ENCODE measurements around the genes C12orf60 and EPS8.

- PRO-cap: no peak
These were observed 3.7 kb downstream of the GSG1 start for GRCh38 chr12:13099661-13100180.

DNA sequence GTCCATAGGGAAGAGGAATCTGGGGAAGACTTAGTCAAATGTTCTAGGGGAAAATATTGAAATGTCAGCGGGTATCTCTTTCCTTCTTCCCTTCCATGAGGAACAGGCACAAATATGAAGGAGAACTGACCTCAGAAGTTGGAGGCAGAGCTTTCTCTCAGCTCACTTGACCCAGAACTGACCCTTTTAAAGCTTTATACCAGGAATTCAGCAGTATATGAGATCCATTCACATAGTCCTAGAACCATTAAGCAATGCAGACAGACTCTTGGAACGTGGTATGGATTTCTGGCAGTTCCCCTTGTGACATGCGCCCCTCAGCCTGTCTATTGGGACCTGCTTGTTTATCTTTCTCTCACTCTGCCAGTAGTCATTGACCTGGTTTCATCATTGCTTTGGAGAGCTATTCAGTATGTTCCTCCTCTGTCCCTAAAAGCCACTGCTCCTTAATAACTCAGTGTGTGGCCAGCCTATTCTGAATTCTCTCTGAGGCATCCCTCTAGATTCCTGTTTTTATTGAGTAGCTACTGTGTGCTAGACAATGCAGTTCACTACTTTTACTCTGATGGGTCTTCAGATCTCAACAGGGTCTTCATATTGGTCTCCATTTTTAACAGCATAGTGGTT is 43.1 kb upstream of the GSG1 start:
- PRO-cap: no peak

GRCh38 chr12:13404628-13405253 is 208.2 kb downstream of the EMP1 start:
- PRO-cap: no peak

DNA sequence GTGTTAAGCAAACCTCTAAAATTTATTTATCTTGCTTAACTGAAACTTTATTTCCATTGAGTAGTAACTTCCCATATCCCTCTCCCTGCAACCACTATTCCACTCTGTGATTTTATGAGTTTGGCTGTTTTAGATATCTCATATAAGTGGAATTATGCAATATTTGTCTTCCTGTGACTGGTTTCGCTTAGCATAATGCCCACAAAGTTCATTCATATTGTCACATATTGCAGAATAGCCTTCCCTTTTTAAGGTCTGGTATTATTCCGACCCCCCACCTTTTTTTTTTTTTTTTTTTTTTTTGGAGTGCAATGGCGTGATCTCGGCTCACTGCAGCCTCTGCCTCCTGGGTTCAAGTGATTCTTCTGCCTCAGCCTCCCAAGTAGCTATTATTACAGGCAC is 247.6 kb downstream of the EMP1 start:
- PRO-cap: no peak

DNA sequence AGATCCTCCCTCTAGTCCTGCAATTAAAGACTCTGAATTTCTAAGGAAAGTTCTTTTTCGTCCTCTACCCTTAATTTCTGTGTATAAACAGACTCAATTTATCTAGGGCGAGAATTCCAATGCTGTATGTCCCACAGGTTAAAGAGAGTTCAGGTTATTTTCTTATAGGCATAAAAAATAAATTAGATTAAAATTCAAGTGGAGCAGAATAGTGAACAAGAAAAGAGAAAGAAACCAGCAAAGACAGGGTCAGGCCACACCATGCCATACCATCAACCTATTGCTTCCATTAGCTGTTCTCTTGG is 24.6 kb downstream of the GRIN2B start:
- PRO-cap: no peak

GRCh38 chr12:14157000-14157927 is 175.9 kb upstream of the GRIN2B start:
- PRO-cap: no peak

- PRO-cap: bidirectional peak, plus-strand start at chr12:14260185, minus-strand start at chr12:14260084; bidirectional peak, plus-strand start at chr12:14260828, minus-strand start at chr12:14260737; bidirectional peak, plus-strand start at chr12:14260885, minus-strand start at chr12:14260918
These were observed 105.1 kb upstream of the ATF7IP start for GRCh38 chr12:14259988-14261118.

GRCh38 chr12:14273920-14274364 is 91.5 kb upstream of the ATF7IP start:
- PRO-cap: no peak

DNA sequence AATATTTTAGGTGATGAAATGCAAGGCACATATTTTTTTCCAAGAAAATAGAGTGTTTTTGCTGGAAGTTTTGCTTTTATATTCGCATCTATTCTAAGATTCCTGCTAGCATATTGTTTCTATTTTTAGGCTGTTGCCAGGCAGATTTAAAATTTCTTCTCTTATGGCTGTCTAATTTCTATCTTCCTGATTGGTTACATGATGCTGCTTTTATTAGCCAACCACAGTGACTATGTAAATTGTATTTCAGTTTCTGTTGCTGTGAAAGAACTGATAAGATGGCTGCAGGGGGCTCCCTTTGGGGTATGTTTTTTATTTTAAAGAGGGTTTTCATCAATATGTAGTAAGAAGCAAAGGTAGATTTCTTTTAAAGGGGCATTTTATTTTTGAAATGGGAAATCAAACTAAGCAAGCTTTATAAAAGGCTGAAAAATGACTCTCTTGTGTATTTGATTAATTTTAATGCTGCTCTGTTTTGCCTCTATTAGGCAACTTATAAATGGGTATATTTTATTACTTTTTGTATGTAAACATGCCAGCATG is 42.8 kb downstream of the ATF7IP start:
- PRO-cap: no peak

- PRO-cap: no peak
These were observed 10.2 kb downstream of the WBP11 start for GRCh38 chr12:14793051-14793435.

DNA sequence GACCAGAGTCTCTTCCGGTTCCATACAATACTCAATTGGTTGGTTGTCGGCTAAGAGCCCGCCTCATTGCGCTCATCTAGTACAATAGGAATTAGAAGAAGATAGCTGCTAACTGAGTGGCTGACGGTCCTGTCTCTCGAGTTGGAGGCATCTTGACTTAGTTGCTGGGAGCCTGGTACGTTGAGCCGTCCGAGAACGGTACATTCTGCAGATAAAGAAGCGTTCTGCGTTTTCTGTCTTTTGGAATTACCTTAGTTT is at the start of gene C12orf60:
Gene C12orf60 (plus strand): TSS at position 94 of the 258 bp plus-strand sequence.
- PRO-cap: bidirectional peak, plus-strand start at position 160 of the sequence, minus-strand start outside the sequence

DNA sequence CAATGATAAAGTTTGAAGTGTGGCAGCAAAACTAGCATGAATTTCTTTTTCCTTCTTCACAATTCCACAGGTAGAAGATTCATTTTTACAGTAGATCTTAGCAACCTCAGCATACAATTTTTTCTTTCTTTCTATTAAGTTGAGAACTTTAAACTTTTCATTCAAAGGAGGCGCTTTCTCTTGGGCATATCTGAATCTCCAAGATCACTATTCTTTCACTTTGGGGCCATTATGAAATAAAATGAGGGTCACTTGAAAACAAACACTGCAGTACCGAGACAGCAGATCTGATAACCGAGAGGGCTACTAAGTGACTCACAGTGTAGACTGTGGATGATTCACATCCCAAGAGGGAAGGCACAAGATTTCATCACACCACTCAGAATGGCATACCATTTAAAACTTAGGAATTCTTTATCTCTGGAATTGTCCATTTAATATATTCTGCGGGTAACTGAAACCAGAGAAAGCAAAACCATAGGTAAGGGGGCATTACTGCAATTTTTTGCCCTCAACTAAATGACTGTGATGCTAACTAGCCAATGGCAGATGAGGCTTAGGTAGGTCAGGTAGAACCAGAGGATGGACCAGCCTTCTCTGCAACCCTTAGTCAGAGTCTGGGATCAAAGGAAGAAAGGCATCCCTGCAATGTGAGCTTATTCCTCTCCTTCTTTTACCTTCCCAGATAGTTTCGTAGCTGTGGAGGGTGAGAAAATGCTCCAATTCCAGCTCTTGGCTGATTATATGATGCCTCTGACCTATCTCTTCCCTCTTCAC is 7.0 kb downstream of the ART4 start:
- PRO-cap: no peak

- PRO-cap: unidirectional peak, minus-strand start at chr12:14905220
These were observed 19.5 kb upstream of the MGP start for GRCh38 chr12:14905006-14905640.

DNA sequence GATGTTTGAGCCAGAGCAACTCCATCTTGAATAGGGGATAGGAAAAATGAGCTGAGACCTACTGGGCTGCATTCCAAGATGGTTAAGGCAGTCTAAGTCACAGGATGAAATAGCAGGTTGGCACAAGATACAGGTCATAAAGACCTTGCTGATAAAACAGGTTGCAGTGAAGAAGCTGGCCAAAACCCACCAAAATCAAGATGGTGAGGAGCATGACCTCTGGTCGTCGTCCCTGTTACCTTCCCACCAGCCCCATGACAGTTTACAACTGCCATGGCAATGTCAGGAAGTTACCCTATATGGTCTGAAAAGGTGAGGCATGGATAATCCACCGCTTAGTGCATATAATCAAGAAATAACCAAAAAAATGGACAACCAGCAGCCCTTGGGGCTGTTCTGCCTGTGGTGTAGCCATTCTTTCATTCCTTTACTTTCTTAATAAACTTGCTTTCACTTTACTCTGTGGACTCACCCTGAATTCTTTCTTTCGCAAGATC is 13.6 kb downstream of the ERP27 start:
- PRO-cap: no peak

DNA sequence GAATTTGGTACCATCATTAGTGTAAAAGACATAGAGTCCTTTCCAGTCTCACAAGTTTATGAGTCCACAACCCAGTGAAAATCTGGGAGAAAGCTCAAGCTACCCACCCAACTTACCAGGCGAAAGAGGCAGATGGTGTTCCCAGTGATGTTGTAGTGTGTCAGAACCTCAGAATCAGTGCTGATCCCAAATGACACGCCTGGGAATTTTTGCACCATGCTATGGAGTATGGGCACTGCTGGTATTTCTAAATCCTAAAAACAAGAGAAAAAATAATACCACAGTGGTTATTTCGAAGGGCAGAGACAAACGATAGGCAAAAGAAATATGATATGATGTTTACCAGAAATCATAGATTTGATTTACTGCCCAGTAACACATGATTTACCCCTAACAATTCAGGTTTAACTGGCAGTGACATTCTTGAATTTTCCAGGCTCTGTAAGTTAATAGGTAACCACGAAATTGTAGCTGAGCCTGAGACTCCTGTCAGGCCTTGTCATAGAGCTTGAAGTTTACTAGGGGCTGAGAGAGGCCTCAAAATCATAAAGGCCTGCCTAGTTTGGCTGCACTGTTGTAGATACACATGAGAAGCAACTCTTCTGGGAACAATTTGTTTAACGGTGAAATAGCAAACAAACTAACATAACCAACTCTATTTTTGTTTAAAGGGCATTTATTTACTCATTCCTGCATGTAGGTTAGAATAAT is 3.4 kb downstream of the ERP27 start:
- PRO-cap: no peak

- PRO-cap: bidirectional peak, plus-strand start at chr12:14949026, minus-strand start at chr12:14948886
These were observed 10.4 kb upstream of the ERP27 start for GRCh38 chr12:14948762-14949144.

DNA sequence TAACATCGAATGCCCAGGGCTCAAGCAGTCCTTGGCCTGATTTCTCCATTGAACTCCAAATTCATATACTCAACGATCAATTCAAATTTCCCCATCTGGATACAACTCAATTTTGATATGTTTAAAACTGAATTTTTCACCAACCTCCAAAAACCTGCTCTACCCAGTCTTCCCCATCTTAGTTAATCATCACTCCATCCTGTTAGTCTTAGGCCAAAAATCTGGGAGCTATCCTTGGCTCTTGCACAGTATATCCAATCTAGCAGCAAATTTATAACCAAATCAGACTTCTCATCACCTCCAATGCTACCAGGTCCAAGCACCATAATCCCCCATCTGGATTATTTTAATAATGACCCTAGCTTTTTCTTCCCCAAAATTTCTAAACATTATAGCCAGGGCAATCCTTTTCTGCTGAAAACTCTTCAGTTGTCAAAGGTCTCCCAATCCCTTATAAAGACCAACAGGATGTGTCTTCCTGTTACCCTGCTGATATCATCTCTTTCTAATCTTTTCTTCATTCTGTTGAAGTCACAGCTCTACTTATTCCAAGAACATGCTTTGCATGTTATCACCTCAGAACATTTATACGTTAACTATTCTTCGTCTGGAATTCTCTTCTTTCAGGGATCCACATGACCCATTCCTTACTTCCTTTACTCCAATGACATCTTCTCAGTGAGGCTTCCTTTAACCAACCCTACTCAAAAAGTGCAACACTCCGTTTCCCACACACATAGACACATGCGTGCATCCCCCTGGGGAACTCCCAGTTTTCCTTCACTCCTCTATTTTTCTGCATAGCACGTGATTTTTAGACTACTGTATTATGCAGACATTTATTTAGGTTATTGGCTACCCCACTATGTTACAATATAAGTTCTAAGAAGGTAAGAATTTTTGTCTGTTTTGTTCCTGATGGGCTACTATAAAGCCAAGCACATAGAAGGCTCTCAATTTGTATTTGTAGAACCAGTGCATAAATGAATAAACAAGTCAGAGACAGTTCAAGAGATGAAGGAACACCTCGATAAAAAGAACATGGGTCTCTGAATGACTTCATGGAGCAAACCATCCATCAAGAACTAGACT is 132.2 kb downstream of the EPS8 start:
- PRO-cap: no peak

GRCh38 chr12:15788926-15789979 is at the start of gene EPS8:
TSS of gene EPS8 (minus strand) at chr12:15789388.
- PRO-cap: bidirectional peak, plus-strand start at chr12:15789440, minus-strand start at chr12:15789388; bidirectional peak, plus-strand start at chr12:15789541, minus-strand start at chr12:15789548

DNA sequence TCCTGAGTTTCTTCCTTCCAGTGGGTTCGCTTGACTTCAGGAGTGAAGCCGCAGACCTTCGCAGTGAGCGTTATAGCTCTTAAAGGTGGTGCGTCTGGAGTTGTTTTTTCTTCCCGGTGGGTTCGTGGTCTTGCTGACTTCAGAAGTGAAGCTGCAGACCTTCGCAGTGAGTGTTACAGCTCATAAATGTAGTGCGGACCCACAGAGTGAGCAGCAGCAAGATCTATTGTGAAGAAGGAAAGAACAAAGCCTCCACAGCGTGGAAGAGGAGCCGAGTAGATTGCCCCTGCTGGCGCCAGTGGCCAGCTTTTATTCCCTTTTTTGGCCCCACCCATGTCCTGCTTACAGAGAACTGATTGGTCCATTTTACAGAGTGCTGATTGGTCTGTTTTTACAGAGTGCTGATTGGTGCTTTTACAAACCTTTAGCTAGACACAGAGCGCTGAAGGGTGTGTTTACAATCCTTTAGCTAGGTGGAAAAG is 14.9 kb upstream of the MGST1 start:
- PRO-cap: no peak

GRCh38 chr12:16360688-16361070 is 13.2 kb downstream of the MGST1 start:
- PRO-cap: no peak

Measured in cardiac septum (tissue), 1 donor.